ENCODE results near the gene ASB8.

DNA sequence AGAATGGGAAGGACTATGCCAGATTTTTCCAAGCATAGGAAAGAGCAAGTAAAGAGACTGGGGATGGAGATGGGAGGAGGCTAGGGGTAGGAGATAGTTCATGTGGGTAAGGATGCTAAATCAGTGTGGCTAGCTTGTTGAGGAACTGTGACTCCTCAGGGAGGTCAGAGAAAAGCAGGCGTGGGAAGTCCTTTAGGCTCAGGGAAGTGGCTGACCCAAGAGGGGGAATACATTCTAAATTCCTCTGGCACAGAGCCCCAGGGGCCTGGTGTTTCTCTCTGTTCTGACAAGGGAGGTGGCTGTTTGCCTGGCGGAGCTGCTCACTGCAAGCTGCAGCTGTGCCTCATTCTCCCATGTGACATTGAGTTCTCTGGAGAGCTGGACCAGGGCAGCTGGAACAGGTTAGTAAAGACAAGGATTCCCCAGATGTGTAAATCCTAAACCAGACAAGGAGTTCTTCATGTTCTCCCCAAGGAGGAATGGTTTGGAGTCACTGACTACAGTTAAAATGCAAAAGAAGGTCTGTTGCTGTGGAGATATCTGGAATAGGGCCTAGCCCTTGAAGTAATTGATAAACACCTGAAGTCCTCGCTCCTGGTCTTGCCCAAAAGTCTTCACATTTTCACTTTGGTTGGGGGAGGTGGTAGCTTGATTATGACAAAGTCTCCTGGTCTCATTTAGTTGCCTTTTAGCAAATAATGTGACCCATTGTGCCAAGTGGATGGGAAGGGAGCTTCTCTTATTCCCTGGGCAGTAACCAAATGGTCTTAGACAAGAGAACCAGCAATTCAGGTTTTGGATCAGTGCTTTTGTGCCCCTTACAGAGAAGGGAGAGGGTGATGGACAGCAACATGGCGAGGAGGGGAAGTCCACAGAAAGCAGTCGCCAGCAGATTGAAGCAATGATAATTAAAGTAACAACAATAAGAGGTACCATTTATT lies 152.4 kb upstream of the SLC38A2 start:
- PRO-cap = no peak
CAGE:
- cytosol, long polyA minus RNA = no peak
- cytosol, long polyA plus RNA = no peak
- long polyA plus RNA = no peak
- nucleus, long polyA minus RNA = no peak
- nucleus, long polyA plus RNA = no peak

DNA sequence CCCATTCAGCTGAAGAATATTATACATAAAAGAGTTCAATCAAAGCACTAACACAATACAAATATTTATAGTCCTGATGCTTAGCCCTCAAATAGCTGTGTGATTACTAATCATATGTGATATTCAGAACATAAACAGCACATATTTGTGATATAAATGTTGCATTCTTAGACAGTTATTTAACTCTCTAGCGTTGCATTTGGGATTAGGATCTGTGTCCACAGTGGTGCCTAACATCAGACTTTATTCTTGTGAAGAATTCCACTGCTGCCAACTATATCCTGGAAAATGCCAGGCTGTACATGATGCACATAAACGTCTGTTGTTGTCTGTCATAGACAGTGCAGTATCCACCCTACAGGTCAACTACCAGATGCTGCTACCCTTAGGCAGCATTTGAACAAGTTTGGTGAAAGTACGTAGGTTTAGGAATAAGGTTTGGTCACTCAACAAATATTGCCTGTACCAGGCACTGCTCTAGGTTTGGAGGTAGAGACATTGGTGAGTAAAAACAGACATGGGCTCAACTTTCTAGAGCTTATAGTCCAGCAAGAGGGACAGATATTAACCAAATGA lies 39.0 kb downstream of the SLC38A4 start:
- PRO-cap = unidirectional peak, plus-strand start at position 208 of the sequence
CAGE:
- cytosol, long polyA minus RNA = no peak
- cytosol, long polyA plus RNA = no peak
- long polyA plus RNA = no peak
- nucleus, long polyA minus RNA = no peak
- nucleus, long polyA plus RNA = no peak

GRCh38 chr12:46797720-46798984 lies 27.6 kb downstream of the SLC38A4 start:
- PRO-cap = no peak
CAGE:
- cytosol, long polyA minus RNA = no peak
- cytosol, long polyA plus RNA = no peak
- long polyA plus RNA = no peak
- nucleus, long polyA minus RNA = no peak
- nucleus, long polyA plus RNA = no peak

GRCh38 chr12:46830386-46831426 lies 4.9 kb upstream of the SLC38A4 start:
- PRO-cap = no peak
CAGE:
- cytosol, long polyA minus RNA = no peak
- cytosol, long polyA plus RNA = no peak
- long polyA plus RNA = no peak
- nucleus, long polyA minus RNA = no peak
- nucleus, long polyA plus RNA = no peak

DNA sequence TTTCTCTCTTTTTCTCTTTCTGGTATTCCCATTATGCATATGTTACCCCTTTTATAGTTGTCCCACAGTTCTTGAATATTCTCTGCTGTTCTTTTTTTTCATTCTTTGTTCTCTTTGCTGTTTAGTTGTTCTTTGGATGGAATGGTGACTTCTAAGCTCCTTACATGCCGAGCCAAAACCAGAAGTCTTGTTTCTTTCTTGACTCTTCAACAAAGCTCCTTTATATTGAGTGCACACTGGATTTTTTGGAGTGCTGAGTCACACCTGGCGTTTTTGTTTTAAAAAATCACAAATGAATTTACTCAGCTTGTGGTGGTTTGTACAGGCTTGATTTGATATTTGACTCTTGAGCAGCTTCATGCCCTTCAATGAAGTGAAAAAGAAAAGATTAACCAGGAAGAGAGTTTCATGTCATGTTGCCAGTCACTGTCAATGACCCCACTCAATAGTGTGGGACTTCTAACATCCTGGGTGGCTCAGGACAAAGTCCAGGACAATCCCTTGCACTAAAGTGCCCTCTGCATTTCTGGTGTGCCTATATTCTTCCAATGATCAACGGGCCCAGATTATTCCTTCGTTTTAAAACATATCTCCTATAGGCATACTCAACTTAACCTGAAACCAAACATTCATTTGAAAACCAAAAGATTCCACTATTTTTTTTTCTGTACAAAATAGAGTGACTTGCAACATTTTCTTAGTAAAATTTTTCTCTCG lies 112.4 kb upstream of the SLC38A4 start:
- PRO-cap = no peak
CAGE:
- cytosol, long polyA minus RNA = no peak
- cytosol, long polyA plus RNA = no peak
- long polyA plus RNA = no peak
- nucleus, long polyA minus RNA = no peak
- nucleus, long polyA plus RNA = no peak

GRCh38 chr12:47080009-47081123 lies 607 bp upstream of the AMIGO2 start:
- PRO-cap = bidirectional peak, plus-strand start at chr12:47080480, minus-strand start at chr12:47080426; bidirectional peak, plus-strand start at chr12:47080948, minus-strand start at chr12:47080885; bidirectional peak, plus-strand start at chr12:47080976, minus-strand start at chr12:47080985
CAGE:
- cytosol, long polyA minus RNA = start-site peak on the minus strand at chr12:47080091-47080230, 12 reads; start-site peak on the minus strand at chr12:47080623-47080677, 8 reads
- cytosol, long polyA plus RNA = no peak
- long polyA plus RNA = no peak
- nucleus, long polyA minus RNA = start-site peak on the minus strand at chr12:47080426-47080459, 72 reads; start-site peak on the minus strand at chr12:47080575-47080649, 15 reads; start-site peak on the plus strand at chr12:47080916-47081063, 13 reads
- nucleus, long polyA plus RNA = no peak

DNA sequence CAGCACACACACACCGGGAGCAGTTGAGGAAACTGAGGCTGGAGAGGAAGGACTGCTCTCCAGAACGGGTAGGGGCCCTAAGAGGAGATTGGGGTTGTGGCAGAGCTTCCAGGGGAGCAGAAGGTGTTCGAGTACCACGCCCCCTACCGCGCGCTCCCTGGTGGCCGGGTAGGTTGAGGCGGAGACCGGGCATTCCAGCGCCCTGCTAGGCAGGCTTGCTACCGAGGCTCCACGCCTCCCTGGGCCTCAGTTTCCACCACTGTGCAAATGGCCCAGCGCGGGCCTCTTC lies 683 bp upstream of the RAPGEF3 start:
- PRO-cap = no peak
CAGE:
- cytosol, long polyA minus RNA = no peak
- cytosol, long polyA plus RNA = no peak
- long polyA plus RNA = no peak
- nucleus, long polyA minus RNA = no peak
- nucleus, long polyA plus RNA = no peak

- PRO-cap = no peak
CAGE:
- cytosol, long polyA minus RNA = no peak
- cytosol, long polyA plus RNA = no peak
- long polyA plus RNA = no peak
- nucleus, long polyA minus RNA = no peak
- nucleus, long polyA plus RNA = no peak
These were observed 2.0 kb downstream of the SLC48A1 start for GRCh38 chr12:47774540-47775853.

GRCh38 chr12:47807417-47807904 lies 12.2 kb downstream of the HDAC7 start:
- PRO-cap = no peak
CAGE:
- cytosol, long polyA minus RNA = no peak
- cytosol, long polyA plus RNA = no peak
- long polyA plus RNA = no peak
- nucleus, long polyA minus RNA = no peak
- nucleus, long polyA plus RNA = no peak

- PRO-cap = bidirectional peak, plus-strand start at chr12:47813034, minus-strand start at chr12:47812815
CAGE:
- cytosol, long polyA minus RNA = no peak
- cytosol, long polyA plus RNA = no peak
- long polyA plus RNA = no peak
- nucleus, long polyA minus RNA = no peak
- nucleus, long polyA plus RNA = no peak
These were observed 6.9 kb downstream of the HDAC7 start for GRCh38 chr12:47812501-47813478.

GRCh38 chr12:47828087-47828699 lies 8.5 kb upstream of the HDAC7 start:
- PRO-cap = no peak
CAGE:
- cytosol, long polyA minus RNA = no peak
- cytosol, long polyA plus RNA = no peak
- long polyA plus RNA = no peak
- nucleus, long polyA minus RNA = no peak
- nucleus, long polyA plus RNA = no peak

- PRO-cap = no peak
CAGE:
- cytosol, long polyA minus RNA = no peak
- cytosol, long polyA plus RNA = no peak
- long polyA plus RNA = no peak
- nucleus, long polyA minus RNA = no peak
- nucleus, long polyA plus RNA = no peak
These were observed 8.2 kb downstream of the VDR start for GRCh38 chr12:47896512-47897163.

DNA sequence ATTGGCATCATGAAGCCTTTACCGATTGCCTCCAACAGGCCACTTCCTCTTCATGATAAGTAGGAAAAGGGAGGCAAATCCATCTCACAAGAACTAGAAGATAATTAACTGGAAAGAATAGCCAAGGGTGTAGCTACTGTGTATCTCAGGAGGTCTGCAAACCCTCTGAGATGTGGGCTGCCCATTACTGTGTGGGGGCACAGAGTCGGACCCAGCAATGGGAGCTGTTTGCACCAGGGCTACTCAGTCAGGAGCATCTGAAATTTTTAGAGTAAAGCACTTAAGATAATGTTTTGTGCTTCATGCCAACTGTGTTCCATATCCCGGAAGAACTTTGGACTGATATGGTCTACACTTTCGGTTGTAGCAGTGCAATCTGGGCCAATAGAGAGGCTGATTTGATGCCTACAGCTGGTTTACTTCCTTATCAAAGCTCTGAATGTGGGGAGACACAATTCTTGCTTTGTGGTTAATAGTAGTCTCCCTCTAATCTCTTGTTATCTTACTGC lies 7.6 kb upstream of the VDR start:
- PRO-cap = no peak
CAGE:
- cytosol, long polyA minus RNA = no peak
- cytosol, long polyA plus RNA = no peak
- long polyA plus RNA = no peak
- nucleus, long polyA minus RNA = no peak
- nucleus, long polyA plus RNA = no peak

GRCh38 chr12:48156653-48157957 lies at the start of gene ASB8:
ASB8 (minus strand) TSS chr12:48157515.
- PRO-cap = bidirectional peak, plus-strand start at chr12:48157702, minus-strand start at chr12:48157464
CAGE:
- cytosol, long polyA minus RNA = no peak
- cytosol, long polyA plus RNA = no peak
- long polyA plus RNA = no peak
- nucleus, long polyA minus RNA = no peak
- nucleus, long polyA plus RNA = no peak

DNA sequence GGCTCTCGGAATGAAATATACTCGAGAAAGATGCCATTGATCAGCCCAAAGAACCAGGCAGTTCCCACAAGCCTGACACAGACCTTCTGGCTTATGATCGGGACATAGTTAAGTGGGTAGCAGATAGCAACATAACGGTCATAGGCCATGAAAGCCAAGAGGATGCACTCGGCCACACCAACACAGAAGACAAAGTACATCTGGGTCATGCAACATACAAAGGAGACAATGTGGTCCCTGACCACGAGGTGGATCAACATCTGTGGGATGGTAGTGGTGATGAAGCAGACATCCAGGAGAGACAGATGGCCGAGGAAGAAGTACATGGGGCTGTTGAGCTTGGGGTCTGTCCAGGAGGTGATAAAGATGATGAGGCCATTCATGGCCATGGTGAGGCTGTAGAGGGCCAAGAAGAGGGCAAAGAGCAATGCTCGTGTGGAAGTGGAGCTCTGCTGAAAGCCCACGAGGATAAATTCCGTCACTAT lies 260 bp downstream of the OR10AD1 start:
- PRO-cap = no peak
CAGE:
- cytosol, long polyA minus RNA = no peak
- cytosol, long polyA plus RNA = no peak
- long polyA plus RNA = no peak
- nucleus, long polyA minus RNA = no peak
- nucleus, long polyA plus RNA = no peak

DNA sequence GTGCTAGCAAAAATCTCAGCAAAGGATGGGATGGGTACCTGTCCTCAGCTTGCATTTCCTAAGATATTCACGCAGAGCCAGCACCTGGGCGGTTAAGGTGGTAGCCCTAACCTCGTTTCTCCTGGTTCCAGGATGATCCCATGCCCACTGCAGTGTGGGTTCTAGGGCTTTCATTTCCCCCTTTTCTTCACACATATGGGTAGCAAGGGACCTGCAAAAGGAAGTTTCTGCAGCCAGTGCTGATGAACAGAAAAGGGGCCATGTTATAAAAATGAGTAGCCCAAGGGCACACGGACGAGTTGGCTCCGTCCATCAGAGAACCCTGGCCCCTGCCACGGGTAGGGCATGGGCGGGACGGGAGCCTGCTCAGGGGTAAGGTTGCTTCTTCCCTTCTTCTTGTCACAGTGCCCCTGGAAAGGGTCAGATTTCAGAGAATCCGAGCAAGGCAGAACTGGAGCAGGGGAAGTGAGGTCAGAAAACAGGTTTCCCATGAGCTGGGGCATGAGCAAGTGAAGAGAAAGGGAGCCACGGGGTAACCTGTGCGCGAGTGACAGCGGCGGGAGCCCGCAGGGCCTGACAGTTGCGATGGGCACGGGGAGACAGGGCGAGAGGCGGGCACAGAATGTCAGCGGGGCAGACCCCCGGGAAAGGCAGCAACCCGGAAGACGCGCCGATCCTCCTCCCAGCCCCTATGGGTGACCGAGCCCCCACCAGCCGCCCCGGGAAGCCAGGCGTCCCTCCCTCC lies 539 bp downstream of the ZNF641 start:
- PRO-cap = unidirectional peak, plus-strand start at position 518 of the sequence
CAGE:
- cytosol, long polyA minus RNA = no peak
- cytosol, long polyA plus RNA = no peak
- long polyA plus RNA = no peak
- nucleus, long polyA minus RNA = start-site peak on the plus strand centred at position 479 of the sequence, 99 bp wide, 15 reads
- nucleus, long polyA plus RNA = no peak

DNA sequence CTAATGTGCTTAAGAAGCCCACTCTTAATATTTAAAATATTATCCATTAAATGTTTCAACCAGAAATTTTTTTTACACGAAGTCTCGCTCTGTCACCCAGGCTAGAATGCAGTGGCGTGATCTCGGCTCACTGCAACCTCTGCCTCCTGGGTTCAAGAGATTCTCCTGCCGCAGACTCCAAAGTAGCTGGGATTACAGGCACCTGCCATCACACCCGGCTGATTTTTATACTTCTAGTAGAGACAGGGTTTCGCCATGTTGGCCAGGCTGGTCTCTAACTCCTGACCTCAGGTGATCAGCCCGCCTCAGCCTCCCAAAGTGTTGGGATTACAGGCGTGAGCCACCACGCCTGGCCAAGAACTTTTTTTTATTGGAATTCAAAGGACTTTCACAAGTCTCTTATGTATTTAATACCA lies 20.0 kb downstream of the KANSL2 start:
- PRO-cap = no peak
CAGE:
- cytosol, long polyA minus RNA = no peak
- cytosol, long polyA plus RNA = no peak
- long polyA plus RNA = no peak
- nucleus, long polyA minus RNA = no peak
- nucleus, long polyA plus RNA = no peak

DNA sequence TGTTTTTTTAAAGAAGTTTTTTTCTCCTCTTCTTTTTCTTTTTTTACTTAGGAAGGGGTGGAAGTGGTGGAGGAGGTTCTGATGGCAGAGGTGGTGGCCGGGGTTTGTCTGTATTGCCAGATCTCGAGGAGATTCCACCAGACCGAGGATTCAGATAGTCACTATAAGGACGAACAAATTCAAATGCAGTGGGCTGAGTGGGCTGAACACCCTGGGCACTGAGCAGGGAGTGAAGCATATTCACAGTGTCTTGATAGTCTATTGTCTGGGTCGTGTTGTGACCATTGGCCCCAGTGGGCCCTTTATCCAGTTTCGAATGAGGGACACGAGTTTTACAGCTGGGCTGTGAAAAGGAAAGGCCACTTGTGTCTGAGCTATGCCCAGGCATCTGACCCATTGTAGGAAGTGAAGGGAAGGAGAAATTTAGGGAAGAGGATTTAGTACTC lies 11.0 kb upstream of the KANSL2 start:
- PRO-cap = no peak
CAGE:
- cytosol, long polyA minus RNA = no peak
- cytosol, long polyA plus RNA = no peak
- long polyA plus RNA = no peak
- nucleus, long polyA minus RNA = no peak
- nucleus, long polyA plus RNA = no peak

DNA sequence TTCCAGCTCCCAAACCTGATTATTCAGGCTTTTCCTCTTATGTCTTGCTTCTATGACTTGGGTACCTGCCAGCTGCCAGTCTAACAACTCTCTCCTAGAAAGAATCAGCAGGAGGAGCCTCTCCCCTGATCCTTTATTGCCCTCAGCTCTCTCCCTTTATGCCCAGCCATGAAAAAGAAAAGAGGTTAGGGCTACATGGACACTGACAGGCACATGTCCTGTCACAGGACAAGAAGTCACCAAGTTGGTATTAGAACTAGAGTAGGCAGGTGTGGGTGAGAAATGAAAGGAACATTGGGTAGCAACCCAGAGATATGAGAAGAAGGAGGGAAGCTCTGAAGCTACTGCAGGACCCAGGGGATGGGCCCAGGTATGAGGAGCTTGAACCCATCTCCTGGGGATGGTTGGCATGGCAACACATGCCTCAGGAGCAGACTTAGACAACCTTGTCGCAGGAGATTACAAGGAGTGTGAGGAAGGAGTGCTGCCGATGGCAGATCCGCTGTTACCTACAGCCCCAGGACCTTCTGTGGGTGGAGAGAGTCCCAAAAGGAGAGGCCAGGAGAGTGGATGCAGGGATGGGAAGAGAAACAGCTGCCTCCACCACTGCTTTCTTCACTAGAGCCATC lies 1.9 kb upstream of the CACNB3 start:
- PRO-cap = no peak
CAGE:
- cytosol, long polyA minus RNA = no peak
- cytosol, long polyA plus RNA = no peak
- long polyA plus RNA = no peak
- nucleus, long polyA minus RNA = no peak
- nucleus, long polyA plus RNA = no peak

- PRO-cap = bidirectional peak, plus-strand start at chr12:48883855, minus-strand start at chr12:48883768
CAGE:
- cytosol, long polyA minus RNA = no peak
- cytosol, long polyA plus RNA = no peak
- long polyA plus RNA = no peak
- nucleus, long polyA minus RNA = no peak
- nucleus, long polyA plus RNA = no peak
These were observed 17.7 kb upstream of the RND1 start for GRCh38 chr12:48883033-48884066.